RPMI7951 (cell line): ENCODE results near the gene JUNB.

- RAMPAGE, long total RNA, result no peak
These were observed at the start of gene JUNB for GRCh38 chr19:12791165-12791581. Gene JUNB, plus strand, starts transcription at chr19:12791486.

DNA sequence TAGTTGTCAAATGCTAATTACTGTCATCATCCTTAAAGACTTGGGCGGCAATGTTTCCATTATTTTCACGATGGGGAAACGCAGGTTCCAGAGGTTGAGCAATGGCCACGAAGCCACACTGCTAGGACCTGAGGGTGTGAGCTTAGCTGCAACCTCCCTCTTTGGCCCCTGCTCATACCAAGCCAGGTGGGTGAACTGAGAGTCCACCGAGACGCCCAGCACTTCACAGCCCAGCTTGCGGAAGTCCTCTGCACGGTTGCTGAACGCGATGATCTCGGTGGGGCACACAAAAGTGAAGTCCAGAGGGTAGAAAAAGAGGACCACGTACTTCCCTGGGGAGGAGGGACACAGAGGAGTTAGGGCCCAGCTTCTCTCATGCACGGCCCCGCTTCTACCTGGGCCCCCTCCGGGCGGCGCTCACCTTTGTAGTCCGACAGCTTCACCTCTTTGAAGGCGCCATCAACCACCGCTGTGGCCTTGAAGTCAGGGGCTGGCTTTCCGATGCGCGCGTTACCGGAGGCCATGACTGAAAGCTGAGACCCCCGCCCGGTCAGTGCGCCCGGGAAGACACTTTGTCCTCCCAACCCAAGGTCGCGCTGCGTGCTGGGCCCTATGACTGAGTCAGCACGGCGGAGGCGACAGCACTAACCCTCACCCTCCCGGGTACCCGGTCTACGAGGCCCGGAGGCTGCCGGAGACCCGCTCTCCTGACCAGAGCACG is 702 bp downstream of the PRDX2 start:
- RAMPAGE, long total RNA, result no peak

DNA sequence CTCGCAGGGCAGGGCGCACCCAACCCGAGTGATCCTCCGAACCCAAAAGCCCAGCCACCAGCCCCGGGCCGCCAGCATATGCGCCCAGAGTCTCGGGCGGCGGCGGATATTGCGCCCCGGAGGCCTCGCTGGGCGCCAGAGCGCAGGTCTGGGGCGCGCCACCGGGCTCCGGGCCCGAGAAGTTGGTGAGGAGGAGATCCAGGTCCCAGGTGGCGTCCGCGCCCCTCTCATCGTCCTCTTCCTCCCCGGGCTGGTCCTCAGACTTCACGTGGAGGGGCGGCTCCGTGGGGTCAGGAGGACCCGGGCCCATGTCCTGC is 1.2 kb downstream of the KLF1 start:
- RAMPAGE, long total RNA, result no peak

- RAMPAGE, long total RNA, result no peak
These were observed 2.4 kb downstream of the CALR start for GRCh38 chr19:12940716-12941310.

- RAMPAGE, long total RNA, result no peak
These were observed 10.2 kb upstream of the NFIX start for GRCh38 chr19:12984964-12985676.

- RAMPAGE, long total RNA, result no peak
These were observed 4.5 kb downstream of the NFIX start for GRCh38 chr19:12999667-13000305.

- RAMPAGE, long total RNA, result no peak
These were observed 49.4 kb downstream of the NFIX start for GRCh38 chr19:13044458-13045259.

DNA sequence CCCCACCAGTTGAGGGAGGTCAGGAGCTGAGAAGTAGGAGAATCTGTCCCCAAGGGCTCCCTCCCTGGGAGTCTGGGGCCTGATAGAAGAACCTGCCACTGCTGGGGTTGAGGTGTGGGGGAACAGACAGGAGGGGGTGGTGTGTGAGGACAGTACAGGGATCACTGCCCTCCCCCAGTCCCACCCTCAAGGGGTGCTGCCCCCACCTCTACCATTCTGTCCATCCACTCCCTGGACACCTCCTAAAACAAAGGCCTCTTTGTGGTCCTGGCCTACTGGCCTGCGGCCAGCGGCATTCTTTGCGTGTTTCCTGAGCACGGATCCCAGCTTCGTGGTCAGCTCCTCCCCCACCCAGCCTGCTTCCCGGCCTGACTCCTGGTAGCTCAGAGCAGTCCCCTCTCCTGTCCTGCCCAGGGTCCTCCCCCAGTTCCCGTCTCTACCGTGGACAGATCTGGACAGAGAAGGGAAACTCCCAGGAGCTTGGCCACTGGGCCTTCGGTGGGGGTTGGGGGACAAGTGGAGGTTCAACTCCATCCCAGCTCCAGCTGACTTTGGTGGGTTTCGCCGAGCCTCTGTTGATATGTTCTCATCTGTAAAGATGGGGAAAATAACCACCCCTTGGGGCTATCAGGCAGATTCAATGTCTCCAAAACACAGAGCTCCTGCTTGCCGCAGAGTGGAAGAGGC is 48.8 kb downstream of the LYL1 start:
- RAMPAGE, long total RNA, result no peak

- RAMPAGE, long total RNA, result no peak
These were observed 32.0 kb downstream of the LYL1 start for GRCh38 chr19:13070442-13071260.

DNA sequence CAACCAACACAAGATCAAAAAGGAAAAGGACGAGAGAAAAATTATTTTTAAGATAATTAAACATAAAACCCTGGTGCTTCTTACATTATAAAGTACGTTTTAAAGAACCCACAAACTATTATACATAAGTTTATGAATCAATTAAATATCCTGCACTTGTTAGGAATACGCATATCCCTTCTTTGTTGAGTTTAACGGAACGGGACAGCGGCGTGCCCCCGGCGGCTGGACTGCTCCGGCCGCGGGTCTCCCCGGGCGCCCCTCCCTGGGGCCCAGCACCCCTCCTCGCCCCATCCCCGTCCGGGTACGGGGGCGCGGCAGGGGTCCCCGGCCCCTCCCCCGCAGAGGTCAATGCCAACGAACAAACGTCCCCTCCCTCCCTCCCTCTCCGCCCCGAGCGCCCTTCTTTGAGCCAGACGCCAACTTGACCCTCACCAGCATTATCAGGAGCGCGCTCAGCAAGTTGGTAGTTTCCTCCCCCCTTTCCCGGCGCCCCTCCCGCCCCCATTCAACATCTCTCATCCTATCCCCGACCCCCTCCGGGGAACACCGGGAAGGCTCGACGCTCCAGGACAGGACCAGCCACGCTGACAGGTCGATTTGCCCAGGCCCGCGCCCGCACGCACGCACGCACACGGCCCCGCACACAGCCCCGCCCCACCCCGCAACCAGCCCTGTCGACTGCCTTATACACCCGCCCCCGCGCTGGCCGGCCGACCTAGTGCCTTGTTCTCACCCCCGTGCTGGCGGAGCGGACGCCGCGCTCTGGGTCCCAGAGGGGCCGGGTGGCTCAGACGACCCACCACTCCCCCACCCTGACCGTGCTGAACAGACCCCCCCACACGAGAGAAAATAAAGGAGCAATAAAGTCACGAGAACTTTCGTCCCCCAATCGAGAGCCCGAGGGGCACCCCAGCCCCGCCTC is 5.1 kb downstream of the LYL1 start:
- RAMPAGE, long total RNA, result no peak

GRCh38 chr19:13172012-13173236 is 22.2 kb downstream of the IER2 start:
- RAMPAGE, long total RNA, result no peak

DNA sequence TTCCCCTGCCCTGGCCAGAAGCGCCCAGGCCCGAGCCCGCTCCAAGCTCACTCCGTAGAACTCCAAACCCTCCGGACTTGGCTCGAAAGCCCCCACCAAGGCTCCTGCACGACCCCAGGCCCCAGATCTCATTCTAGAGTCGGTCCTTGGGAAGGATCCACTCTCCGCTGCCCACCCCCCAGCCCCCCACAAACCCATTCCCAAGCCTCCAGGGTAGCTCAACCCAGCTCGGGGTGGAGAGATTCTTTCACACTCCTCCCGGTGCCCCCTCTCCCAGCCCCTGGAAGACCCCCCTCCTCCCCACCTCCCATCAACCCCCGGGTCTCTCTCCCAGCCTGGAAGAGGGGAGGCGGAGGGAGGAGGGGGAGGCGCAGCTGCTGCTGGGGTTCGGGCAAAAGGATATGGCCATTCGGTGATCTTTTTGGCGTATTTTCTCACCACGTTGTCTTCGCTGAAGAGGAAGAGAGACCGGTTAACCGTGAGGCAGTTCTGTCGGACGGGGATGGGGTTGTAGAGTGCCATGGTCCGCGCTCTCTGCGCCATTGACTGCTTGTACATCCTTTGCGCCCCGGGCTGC is 662 bp downstream of the CACNA1A start:
- RAMPAGE, long total RNA, result no peak

DNA sequence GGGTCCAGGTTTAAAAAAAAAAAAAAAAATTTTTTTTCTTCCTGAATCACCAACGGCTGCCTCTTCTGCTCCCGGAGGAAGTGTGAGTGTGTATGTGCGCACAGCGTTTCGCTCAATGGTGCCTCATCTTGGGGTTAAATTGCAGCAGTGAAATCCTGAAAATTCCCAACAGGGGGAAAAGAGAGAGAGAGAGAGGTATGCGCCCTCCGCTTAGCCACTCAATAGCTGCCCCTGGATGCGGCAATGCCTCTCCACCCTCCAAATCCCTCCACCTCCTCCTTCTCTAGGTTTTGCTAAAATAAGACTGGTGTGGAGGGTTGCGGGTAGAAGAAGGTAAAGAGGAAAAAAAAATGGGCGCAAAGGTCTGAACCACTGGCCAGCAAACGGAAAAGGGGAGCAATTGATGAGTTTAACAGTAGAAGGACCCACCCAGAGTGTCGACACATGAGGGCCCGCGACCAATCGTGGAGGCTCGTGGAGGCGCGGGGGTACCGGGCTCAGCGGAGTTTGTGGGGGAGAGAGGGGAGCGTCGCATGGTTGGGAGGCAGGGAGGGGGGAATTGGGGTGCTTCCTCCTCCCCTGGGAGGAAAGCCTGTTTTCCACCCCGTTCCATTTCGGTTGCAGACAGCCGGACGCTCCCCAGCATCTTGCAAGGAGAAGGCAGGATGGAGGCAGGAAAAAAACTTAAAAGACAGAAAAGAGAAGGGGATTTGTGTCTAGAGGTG is 935 bp upstream of the CACNA1A start:
- RAMPAGE, long total RNA, result no peak

DNA sequence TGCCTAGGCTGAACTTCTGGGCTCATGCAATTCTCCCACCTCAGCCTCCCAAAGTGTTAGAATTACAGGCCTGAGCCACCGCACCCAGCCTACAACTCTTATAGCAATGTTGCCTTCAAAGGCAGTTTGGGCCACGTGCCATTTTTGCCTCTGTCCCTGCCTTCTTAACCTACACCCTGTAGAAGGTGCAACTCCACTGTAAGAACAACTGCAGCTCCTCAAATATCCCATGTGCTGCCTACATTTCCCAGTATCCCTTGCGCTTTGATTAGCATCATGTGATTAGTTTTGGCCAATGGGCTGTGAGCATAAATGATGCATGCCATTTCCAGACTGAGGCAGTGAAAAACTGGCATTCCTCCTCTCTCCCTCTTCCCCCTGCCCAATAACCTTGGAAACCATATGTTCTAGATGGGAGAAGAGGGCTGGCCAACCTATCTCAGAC is 58.6 kb upstream of the YJU2B start:
- RAMPAGE, long total RNA, result no peak

DNA sequence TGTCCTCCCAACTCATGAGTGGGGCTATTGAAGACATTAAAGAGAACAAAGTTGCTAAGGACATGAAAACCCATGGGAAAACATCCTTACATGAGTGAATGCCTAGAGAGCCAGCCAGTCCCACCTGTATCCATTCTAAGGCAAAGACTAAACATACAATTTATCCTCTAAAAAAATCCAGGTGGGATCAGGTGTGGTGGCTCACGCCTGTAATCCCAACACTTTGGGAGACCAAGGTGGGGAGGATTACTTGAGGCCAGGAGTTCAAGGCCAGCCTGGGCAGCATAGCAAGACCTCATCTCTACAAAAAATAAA is 29.4 kb upstream of the YJU2B start:
- RAMPAGE, long total RNA, result no peak

DNA sequence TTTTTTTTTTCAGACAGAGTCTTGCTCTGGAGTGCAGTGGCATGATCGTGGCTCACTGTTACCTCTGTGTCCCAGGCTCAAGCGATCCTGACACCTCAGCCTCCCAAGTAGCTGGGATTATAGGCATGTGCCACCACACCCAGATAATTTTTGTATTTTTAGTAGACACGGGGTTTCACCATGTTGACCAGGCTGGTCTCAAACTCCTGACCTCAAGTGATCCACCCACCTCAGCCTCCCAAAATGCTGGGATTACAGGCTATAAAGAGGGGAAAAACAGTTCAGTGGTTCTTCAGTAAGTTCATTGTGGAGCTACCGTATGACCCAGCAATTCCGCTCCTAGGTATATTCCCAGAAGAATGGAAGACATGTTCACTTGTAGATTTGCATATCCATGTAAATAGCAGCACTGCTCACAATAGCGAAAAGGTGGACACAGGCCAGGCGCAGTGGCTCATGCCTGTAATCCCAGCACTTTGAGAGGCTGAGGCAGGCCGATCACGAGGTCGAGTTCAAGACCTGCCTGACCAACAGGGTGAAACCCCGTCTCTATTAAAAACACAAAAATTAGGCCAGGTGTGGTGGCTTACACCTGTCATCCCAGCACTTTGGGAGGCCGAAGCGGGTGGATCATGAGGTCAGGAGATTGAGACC is 5.5 kb downstream of the C19orf53 start:
- RAMPAGE, long total RNA, result no peak

- RAMPAGE, long total RNA, result no peak
These were observed 22.6 kb downstream of the ZSWIM4 start for GRCh38 chr19:13817470-13818582.

DNA sequence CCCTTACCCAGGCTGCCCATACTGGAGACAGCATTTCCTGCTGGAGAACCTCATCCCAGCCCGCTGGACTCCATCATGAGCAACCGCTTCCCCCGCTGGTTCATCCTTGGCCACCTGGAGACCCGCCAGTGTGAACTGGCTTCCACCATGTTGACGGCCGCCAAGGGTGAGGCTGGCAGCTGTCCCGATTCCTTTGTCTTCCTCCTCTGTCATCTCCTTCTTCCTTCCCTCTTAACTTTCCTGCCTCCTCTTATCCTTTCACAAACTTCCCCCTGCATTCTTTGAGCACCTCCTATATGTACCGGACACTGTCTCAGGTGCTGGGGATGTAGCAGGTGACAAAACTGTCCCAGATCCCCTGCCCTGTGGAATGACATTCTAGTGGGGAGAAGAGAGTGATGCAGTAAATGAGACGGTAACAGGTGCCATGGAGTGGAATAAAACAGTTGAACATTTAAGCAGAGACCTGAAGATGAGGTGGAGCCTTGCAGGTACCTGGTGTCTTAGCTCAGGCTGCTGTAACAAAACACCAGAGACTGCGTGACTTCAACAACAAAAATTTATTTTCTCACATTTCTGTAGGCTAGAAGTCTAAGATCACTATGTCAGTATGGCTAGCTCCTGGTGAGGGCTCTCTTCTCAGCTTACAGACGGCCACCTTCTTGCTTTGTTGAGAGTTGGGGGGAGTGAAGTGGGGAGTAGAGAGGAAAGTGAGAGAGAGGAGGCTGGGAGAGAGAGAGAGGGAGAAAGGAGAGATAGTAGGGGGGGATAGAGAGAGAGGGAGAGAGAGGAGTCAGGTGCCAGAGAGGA is 28.3 kb downstream of the ZSWIM4 start:
- RAMPAGE, long total RNA, result no peak

GRCh38 chr19:13842433-13843255 is 34.3 kb upstream of the NANOS3 start:
- RAMPAGE, long total RNA, result no peak

DNA sequence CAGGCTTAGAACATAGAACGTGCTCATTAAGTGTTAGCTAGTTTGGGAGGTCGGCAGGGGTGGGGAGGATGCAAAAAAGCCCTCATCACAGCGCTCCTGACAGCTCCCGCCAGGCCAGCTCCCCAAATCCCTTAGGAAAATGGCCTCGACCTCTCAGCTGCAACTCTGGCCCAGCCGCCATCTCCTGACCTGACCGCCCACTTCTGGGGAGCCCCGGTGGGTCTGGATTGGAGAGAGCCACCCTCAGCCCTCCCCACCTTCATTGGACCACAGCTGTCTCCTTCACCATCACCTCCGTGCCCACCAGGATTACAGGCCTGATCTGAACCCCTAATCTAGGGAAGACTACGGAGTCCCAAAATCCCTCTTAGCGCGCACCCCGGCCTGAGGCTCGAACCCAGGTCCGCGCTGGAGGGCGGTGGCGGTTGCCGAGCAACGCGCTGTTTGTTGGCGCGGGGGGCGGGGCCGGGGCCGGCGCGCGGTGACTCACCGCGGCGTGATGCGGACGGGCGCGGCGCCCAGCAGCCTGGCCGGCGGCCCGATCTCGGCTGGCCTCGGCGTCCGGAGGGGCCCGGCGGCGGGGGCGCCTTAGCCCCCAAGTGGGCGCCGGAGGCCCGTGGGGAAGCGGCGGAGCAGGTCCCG is 26.7 kb upstream of the NANOS3 start:
- RAMPAGE, long total RNA, result no peak